Measurements from ENCODE around the genes EXPH5 and HOATZ.

- PRO-cap, 2 experiments, result peak in 2 of 2 experiments; most common plus-strand start chr11:108593900 (in 1); most common minus-strand start chr11:108593747 (in 1)
These were observed at the start of gene EXPH5 for GRCh38 chr11:108593198-108594060. EXPH5 (minus strand) TSS chr11:108593768.

DNA sequence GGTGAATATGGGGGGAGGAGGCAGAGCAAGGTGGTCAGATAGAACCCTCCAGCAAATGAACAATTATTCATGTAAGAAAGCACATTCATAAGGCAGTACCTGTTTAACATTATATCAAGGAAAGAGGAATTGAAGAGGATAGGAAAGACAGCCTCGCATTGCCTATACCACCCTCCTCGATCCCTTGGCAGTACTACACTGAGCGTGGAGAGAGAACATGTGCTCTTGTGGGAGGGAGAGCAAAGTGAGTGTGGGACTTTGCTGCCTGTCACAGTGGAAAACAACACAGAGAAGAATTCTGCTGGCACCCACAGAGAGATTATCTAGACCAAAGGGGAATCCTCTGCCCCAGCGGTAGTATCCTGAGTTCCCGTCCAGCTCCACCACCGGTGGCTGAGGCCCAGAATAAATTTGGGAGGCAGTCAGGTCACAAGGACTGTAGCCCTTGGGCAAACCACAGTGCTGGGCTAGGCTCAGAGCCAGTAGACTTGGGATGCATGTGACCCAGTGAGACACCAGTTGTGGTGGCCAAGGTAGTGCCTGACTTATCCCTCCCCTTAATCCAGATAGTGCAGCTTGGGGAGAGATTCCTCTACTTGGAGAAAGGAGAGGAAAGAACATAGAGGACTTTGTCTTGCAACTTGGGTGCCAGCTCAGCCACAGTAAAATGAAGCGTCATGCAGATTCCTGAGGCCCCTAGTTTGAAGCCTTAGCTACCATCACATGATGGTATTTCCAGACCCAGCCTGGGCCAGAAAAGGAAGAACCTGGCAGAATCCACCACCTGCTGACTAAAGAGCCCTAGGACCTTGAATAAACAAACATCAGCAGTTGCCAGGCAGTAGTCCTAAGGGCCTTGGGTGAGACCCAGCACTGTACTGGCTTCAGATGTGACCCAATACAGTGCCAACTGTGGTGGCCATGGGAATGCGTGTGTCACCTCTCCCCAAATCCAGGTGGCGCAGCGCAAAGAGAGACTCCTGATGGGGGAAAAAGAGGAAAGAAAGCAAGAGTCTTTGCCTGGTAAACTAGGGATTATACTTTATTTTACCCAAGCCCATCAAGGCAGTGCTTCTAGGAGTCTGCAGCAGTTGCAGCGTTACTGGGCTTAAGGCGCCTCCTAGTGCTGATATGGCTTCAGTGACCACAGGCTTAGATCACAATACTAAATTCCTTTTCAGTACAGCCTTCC is 17.1 kb upstream of the DDX10 start:
- PRO-cap, 2 experiments, result peak in 1 of 2 experiments; most common plus-strand start position 898 of the sequence (in 1)

- PRO-cap, 2 experiments, result no peak in any of the 2 experiments
These were observed 264.5 kb downstream of the DDX10 start for GRCh38 chr11:108929184-108929870.

DNA sequence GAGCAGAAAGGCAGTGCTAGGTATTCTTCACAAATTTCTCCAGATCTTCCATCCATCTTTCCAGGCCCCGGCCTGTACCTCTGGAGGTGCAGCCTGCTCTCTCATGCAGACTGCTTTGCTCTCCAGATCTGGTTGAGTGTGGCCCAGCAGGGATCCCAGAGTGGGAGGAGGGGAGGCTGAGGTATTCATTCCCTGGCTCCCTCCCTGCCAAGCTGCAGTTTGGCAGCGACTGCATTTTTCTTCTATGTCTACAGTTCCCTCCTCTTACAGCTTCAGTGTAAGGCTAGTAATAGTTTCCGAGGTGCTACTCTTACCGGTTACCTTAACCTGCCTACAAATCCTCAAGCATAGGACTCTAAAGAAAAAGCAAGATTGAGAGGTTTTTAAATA is 298.2 kb upstream of the C11orf87 start:
- PRO-cap, 2 experiments, result peak in 1 of 2 experiments; most common plus-strand start position 237 of the sequence (in 1); most common minus-strand start position 117 of the sequence (in 1)

DNA sequence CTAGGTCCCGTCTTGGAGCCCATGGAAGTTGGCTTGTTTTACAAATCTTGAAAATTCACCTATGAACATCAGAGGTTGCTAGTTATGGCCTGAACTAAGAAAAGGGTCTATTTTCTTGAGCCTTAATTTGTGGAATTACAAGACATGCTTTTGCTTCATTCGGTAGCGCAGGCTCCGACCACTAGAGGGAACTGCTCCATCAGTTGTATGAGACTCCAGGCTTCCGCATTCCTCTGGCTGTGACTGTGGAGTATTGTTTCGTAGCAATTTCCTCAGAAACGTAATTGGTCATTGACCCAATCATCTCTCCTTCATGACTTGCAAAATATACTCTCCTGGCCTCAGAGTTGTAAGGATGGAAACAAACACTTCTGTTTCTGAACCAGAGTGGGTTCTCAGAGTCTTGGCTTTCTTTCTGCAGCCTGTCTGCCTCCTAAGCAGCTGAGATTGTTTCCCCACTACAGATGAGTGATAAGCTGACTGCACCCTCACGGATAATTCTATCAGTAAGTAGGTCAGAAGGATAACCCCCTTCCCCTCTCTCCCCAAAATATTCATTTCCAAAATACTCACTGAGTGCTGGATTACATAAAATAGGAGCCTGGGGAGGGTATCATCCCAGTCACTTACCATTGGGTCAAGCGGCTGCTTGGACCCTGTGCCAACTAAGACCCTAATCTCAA is 146.8 kb upstream of the ZC3H12C start:
- PRO-cap, 2 experiments, result peak in 2 of 2 experiments; most common plus-strand start position 328 of the sequence (in 1)

GRCh38 chr11:110063688-110063988 is 29.6 kb upstream of the ZC3H12C start:
- PRO-cap, 2 experiments, result no peak in any of the 2 experiments

DNA sequence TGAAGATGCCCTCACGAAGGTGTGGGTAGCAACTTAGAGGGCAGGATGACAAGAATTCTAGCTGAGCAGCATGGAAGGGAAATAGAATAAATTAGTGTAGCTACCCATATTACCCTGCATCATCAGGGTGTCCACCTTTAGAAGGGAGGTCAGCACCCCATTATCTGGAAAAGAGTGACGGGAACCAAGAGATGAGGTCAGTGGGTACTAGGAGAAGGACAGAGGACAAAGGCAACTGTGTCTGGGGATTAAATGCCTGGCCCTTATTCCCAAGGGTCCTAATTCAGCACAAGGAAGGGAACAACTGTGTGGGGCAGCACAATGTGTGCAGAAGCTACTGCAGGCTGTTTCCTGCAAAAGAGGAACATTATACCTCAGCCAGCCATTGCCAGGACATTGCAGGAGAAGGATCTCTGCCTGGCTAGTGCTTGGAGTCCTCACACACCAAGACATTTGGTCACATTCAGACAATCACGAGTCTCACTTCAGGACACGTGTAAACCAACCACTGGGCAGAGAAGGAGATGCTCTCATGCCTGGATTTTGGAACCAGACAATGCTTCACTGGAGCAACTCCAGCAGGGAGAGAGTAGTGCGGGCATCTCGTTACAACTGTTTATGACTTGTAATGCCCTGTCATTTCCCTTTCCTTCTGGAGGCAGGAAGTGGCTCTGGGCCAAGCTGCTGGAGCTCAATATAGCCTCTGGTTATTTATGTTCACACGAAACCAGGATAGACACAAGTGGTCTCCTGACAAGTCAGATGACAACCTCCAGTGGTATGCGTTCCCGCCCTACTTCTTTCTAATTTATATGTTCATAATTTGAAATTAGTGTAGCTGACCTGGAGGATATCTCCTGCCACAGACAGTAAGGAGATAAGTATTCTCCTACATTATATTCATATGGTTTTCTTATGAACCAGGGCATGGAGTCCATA is 24.0 kb upstream of the ZC3H12C start:
- PRO-cap, 2 experiments, result peak in 2 of 2 experiments; most common plus-strand start position 724 of the sequence (in 1); most common minus-strand start position 620 of the sequence (in 2)

DNA sequence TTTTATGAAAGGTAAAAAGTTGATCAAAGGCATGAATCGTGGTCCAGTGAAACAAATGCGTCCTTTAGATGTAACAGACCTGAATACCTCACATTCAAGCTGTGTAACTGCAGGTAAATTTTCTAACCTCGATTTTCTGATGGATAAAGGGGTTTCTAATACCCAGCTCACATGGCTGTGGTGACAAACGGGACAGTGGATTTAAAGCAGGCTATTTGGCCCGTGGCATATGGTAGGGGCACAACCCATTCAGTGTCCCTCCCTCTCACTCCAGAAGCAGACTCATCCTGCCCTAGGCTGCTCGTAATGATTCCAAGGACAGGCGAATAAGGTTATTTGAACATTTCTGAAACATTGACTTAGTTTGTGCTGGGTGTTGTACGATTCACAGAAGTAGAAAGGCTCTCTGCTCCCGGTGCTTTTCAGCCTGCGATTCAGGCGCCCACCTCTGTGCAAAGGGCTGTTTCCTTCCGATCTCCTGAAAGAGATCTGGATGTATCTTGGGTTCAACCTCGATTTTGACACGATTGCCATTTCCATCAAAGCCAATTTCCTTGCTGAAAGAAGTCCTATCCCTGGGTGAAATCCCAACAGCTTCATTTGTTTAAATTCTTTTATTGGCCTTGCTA is 1.3 kb upstream of the ZC3H12C start:
- PRO-cap, 2 experiments, result no peak in any of the 2 experiments

GRCh38 chr11:110298205-110298613 is 1.8 kb upstream of the RDX start:
- PRO-cap, 2 experiments, result no peak in any of the 2 experiments

DNA sequence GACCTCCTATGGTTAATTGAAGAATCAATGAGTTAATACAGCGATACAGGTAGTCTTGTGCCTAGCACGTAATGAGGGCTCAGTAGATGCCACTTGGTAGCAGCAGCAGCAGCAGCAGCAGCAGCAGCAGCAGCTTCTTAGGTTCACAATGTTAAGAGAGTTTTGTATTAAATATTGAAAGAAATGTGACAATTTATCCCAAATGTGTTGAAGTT is 1.2 kb downstream of the FDX1 start:
- PRO-cap, 2 experiments, result no peak in any of the 2 experiments

DNA sequence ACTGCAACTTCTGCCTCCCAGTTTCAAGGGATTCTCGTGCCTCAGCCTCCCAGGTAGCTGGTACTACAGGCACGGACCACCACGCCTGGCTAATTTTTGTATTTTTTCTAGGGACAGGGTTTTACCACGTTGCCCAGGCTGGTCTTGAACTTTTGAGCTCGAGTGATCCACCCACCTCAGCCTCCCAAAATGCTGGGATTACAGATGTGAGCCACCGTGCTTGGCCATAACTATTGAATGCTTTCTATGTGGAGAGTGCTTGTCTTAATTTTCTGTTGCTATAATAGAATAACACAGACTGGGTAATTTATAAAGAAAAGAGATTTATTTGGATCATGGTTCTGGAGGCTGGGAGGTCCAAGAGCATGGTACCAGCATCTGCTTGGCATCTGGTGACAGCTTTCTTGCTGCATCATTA is 34.2 kb downstream of the FDX1 start:
- PRO-cap, 2 experiments, result no peak in any of the 2 experiments

DNA sequence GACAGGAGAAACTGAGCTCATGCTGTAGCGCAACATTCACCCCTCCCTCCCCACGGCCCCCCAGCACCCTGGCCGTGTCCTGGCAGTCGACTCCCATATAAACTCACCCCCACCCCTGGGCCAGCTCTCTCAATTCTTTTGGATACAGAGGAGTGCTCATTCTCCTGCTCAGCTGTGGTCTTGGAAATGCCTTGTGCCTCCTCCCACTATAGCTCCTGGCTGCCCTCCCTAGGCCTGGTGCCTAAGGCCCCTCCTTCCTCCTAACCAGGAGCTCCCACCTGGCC is 209.4 kb upstream of the ARHGAP20 start:
- PRO-cap, 2 experiments, result no peak in any of the 2 experiments

GRCh38 chr11:111329603-111330221 is 31.4 kb downstream of the POU2AF3 start:
- PRO-cap, 2 experiments, result no peak in any of the 2 experiments

- PRO-cap, 2 experiments, result no peak in any of the 2 experiments
These were observed at the start of gene HOATZ for GRCh38 chr11:111514549-111515150. HOATZ (plus strand) TSS chr11:111514778.

- PRO-cap, 2 experiments, result no peak in any of the 2 experiments
These were observed 21.2 kb downstream of the LAYN start for GRCh38 chr11:111561826-111562072.

DNA sequence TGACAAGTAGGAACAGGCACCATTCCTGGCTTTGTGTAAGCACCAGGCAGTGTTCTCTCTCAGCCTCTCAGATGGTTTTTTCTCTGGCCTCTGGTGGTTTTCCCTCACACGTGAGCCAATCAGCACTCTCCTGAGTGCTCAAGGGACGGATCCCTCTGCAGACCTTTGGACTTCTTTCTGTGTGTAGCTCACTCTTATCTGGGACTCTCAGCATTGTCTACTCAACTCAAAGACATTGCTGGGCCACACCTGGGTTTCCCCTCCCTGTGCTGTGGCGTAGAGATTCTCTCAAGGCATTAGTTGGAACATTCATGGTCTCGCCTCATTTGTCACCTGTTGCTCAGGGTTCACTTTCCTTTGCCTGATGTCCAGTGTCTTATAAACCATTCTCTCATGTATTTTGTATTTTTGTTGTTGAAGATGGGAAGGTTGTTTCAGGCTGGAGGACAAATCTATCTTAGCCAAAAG is 21.4 kb downstream of the SIK2 start:
- PRO-cap, 2 experiments, result no peak in any of the 2 experiments

- PRO-cap, 2 experiments, result no peak in any of the 2 experiments
These were observed 30.8 kb downstream of the SIK2 start for GRCh38 chr11:111632776-111633734.

- PRO-cap, 2 experiments, result no peak in any of the 2 experiments
These were observed 59.9 kb downstream of the SIK2 start for GRCh38 chr11:111662196-111662589.

DNA sequence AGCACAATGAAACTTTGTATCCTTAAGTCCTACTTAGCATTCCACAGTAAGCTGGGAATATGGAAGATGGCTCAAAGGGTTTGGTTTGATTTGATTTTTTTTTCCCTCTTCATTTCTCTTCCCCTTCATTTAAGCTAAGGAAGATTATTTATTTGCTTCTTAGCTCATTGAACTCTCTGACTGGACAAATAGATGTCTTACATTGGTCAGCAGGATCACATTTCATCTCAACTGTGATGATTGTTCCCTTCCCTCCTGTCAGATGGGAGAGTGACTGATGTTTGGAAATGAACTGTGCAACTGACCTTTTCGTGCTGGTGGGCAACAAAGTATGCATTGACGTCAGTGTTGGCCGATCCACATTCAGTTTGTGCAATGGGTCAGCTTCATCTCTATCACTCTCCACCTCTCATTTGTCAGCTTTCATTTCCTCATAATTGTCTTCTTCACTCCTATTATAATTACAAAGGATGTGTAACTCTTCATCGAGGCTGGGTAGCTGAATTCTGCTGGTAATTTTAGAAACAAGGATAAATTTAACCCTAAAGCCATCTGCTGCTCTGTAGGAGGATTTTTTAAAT is 71.4 kb downstream of the PPP2R1B start:
- PRO-cap, 2 experiments, result peak in 1 of 2 experiments; most common plus-strand start position 360 of the sequence (in 1); most common minus-strand start position 186 of the sequence (in 1)

- PRO-cap, 2 experiments, result no peak in any of the 2 experiments
These were observed 38.8 kb downstream of the PPP2R1B start for GRCh38 chr11:111727215-111727949.